Adrenal gland (tissue), 7 donors: ENCODE data around the genes FXYD3, PMIS2, HAUS5 and SYNE4.

GRCh38 chr19:35110869-35111424 lies 4.7 kb upstream of the FXYD3 start:
- PRO-cap, 3 experiments: no peak in any of the 3 experiments
- RAMPAGE, long total RNA, 4 experiments: no peak in any of the 4 experiments
- RRBS: no CpG with 5 or more reads among the region's 10 CpGs

DNA sequence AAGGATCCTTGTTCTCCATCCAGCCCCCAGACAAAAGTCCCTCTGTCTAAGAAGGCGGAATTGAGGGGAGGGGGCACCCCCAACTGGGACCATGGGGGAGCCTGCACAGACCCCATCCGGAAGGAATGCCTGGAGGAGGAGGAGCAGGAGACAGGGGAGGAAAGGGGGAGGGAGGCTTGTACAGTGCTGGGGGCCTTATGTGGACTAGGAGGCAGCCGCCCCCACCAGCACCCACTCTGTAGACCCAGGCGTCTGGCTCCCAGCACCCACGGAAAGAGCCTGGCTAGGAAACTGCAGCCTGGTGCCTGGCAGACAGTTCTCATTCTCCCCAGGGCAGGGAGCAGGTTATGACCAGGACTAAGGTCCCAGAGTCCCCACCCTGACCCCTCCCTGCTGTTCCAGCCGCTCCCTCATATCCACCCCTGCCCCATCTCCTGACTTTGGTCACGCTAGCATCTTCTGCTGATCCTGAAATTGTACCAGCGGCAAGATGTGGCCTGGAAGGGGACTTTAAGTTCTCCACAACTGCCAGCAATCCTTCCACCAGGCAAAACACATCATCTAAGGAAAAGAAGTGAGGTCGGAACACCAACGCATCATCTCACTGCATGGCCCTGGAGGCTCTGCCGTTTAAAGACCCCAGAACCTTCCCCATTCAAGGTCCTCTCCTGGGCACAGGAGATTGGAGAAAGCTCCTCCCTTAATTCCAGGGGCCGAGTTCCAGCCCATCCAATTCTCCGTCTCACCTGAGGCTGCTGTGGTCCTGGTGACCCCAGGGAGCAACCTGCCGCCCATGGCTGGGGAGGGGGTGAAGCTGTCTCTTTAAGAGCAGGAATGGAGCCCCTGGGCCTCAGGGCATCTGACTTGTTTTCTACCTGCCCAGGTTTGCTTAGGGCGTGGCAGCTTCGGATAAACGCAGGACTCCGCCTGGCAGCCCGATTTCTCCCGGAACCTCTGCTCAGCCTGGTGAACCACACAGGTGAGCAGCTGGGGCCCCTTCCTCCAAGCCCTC lies at the start of gene FXYD3:
FXYD3 (plus strand) TSS at position 443 of the 1,012 bp plus-strand sequence.
- PRO-cap, 3 experiments: no peak in any of the 3 experiments
- RAMPAGE, long total RNA, 4 experiments: no peak in any of the 4 experiments
- RRBS: no CpG with 5 or more reads among the region's 20 CpGs

DNA sequence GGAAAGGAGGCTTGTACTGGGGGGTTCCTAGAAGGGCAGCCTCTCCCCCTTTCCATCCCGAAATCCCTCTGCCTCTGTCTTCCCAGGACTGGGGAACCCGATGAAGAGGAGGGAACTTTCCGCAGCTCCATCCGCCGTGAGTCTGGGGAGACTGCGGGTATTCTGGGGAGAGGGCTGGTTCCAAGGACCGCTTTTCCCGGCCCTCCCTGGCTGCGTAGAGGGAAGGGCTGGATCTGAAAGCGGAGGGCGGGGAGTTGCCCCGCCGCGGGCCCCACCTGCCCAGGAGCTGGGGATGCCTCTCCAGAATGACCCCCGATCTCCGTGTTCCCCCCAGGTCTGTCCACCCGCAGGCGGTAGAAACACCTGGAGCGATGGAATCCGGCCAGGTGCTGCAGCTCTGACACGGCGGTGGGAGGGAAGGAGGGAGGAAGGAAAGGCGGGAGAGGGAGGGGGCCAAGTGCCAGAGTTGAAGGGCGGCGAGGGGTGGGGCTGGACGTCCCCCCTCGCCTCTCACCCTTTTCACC lies 607 bp upstream of the FXYD7 start:
- PRO-cap, 3 experiments: no peak in any of the 3 experiments
- RAMPAGE, long total RNA, 4 experiments: no peak in any of the 4 experiments
- RRBS: no CpG with 5 or more reads among the region's 27 CpGs

GRCh38 chr19:35154114-35154445 lies 455 bp upstream of the FXYD5 start:
- PRO-cap, 3 experiments: no peak in any of the 3 experiments
- RAMPAGE, long total RNA, 4 experiments: no peak in any of the 4 experiments
- RRBS: 2% methylated on average over 2 of the region's 10 CpGs

- PRO-cap, 3 experiments: peak in 2 of 3 experiments; most common plus-strand start chr19:35211743 (in 1); most common minus-strand start chr19:35212065 (in 2)
- RAMPAGE, long total RNA, 4 experiments: no peak in any of the 4 experiments
- RRBS: no CpG with 5 or more reads among the region's 14 CpGs
Measured at GRCh38 chr19:35211555-35212571, 16.7 kb downstream of the FAM187B start.

- PRO-cap, 3 experiments: peak in 3 of 3 experiments; most common plus-strand start chr19:35268606 (in 3); most common minus-strand start chr19:35268429 (in 2)
- RAMPAGE, long total RNA, 4 experiments: no peak in any of the 4 experiments
- RRBS: under 1% methylated on average over 22 of the region's 76 CpGs
Measured at GRCh38 chr19:35268318-35268771, 417 bp upstream of the USF2 start.

DNA sequence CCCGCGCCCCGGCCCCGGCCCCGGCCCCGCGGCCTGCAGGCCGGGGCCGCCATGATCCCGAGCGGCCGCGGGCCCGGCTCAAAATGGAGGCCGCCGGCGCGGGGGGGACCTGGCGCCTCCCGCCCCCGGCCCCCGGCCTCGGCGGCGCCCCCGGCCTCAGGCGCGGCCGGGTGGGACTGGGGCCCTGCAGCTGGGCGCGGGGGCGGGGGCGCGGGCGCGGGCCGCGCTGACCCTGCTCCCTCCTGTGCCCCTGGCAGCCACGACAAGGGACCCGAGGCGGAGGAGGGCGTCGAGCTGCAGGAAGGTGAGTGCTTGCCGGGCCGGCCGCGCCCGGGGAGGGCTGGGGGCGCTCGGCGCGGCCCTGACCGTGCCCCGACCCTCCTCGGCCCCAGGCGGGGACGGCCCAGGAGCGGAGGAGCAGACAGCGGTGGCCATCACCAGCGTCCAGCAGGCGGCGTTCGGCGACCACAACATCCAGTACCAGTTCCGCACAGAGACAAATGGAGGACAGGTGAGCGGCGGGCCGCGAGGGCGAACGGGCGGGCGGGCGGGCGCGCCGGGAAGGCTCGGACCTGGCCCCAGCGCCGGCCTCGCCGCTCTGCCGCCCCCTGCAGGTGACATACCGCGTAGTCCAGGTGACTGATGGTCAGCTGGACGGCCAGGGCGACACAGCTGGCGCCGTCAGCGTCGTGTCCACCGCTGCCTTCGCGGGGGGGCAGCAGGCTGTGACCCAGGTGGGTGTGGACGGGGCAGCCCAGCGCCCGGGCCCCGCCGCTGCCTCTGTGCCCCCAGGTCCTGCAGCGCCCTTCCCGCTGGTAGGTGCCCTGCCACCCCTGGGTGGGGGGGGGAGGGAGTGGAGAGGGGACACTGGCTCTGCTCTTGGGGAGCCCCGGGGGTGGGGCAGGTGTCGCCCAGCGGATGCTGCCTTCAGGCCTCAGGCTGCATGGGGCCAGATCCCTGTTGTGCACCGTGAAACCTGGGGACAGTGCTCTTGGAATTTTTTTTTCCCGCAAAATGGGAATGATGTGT lies 741 bp downstream of the USF2 start:
- PRO-cap, 3 experiments: peak in 3 of 3 experiments; most common plus-strand start position 499 of the sequence (in 3); most common minus-strand start position 53 of the sequence (in 3)
- RAMPAGE, long total RNA, 4 experiments: start-site peak on the plus strand in 1 of 4 experiments, centred at position 717 of the sequence, 39 reads per replicate
- RRBS: no CpG with 5 or more reads among the region's 106 CpGs

DNA sequence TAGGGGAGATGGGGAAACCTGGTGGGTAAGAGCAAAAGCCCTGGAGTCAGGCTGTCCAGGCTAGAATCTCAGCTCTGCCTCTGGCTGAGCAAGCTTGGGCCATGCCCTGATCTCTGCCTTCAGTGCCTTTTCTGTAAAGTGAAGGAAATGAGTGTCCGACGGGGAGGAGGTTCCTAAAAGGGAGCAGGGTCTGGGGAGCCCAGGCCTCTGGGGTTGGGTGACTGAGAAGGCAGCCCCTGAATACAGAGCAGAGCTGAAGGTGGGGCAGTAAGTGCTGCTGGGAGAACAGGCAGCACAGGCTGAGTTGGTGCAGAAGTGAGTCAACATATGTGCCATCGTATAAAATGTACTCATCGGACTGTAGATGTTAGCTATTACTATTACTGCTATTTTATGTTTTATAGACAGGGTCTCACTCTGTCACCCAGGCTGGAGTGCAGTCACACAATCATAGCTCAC lies 1.1 kb upstream of the HAMP start:
- PRO-cap, 3 experiments: no peak in any of the 3 experiments
- RAMPAGE, long total RNA, 4 experiments: no peak in any of the 4 experiments
- RRBS: no CpG with 5 or more reads among the region's 4 CpGs

- PRO-cap, 3 experiments: peak in 2 of 3 experiments; most common plus-strand start chr19:35310101 (in 2); most common minus-strand start chr19:35309994 (in 2)
- RAMPAGE, long total RNA, 4 experiments: start-site peak on the plus strand in 2 of 4 experiments, at chr19:35309665-35310109 at its widest, 13 to 34 reads per replicate
- RRBS: 16% methylated on average over 5 of the region's 50 CpGs
Measured at GRCh38 chr19:35309494-35310392, 17.8 kb downstream of the MAG start.

DNA sequence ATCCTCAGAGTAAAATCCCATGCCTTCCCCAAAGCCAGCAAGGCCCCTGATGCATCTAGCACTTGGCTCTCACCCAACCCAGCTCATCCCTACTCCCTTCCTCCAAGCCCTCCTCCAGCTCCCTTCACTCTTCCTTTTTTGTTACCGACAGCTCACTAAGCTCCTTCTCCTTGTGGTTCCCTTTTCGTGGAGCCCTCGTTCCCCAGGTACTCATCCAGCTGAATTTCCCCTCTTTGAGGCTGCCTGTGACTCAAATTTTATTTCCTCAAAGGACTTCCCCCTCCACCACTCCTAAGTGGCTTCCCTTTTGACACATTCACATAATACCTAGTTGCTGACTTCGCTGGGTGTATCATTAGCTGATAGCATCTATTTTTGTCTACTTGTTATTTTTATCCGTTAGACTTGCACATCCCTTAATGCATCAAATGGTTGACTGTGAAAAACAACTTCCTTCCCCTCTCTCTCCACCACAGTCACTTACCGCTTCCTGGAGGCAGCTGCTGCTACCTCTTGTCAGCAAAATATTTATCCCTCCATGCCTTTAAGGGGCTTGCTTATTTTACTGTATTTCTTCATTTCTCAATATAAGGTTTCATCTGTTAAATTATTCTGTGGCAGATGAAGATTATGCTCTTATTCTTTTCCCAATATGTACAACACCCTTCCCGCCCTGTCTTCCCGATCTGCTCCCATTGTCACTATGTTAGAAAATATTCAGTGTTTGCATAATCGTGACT lies 14.5 kb downstream of the FFAR2 start:
- PRO-cap, 3 experiments: no peak in any of the 3 experiments
- RAMPAGE, long total RNA, 4 experiments: no peak in any of the 4 experiments
- RRBS: no CpG with 5 or more reads among the region's 9 CpGs

- PRO-cap, 3 experiments: no peak in any of the 3 experiments
- RAMPAGE, long total RNA, 4 experiments: no peak in any of the 4 experiments
- RRBS: no CpG with 5 or more reads among the region's 19 CpGs
Measured at GRCh38 chr19:35501652-35502273, 11.5 kb upstream of the KRTDAP start.

DNA sequence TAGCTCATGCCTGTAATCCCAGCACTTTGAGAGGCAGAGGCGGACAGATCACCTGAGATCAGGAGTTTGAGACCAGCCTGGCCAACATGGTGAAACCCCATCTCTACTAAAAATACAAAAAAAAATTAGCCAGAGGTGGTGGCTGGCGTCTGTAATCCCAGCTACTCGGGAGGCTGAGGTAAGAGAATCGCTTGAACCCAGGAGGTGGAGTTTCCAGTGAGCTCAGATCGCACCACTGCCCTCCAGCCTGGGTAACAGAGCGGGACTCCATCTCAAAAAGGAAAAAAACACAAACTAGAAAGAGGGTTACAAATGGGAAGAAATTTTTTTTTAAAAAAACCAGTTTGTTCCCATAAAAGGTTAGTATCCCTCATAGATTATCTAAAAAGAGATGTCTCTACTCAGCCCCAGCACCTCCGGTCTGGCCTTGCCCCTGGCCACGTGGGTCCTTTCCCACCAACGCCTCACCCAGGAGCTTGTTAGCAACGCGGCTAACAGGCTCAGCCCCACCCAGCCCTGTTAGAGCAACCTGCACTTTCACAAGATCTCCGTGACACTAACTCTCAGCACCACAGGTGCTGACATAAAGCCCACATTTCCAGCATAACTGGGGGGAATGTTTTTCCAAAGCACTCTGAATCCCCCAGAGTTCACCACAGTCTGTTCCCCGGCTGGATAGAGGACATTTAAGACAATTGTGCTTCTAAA lies 4.3 kb downstream of the DMKN start:
- PRO-cap, 3 experiments: no peak in any of the 3 experiments
- RAMPAGE, long total RNA, 4 experiments: no peak in any of the 4 experiments
- RRBS: no CpG with 5 or more reads among the region's 13 CpGs

DNA sequence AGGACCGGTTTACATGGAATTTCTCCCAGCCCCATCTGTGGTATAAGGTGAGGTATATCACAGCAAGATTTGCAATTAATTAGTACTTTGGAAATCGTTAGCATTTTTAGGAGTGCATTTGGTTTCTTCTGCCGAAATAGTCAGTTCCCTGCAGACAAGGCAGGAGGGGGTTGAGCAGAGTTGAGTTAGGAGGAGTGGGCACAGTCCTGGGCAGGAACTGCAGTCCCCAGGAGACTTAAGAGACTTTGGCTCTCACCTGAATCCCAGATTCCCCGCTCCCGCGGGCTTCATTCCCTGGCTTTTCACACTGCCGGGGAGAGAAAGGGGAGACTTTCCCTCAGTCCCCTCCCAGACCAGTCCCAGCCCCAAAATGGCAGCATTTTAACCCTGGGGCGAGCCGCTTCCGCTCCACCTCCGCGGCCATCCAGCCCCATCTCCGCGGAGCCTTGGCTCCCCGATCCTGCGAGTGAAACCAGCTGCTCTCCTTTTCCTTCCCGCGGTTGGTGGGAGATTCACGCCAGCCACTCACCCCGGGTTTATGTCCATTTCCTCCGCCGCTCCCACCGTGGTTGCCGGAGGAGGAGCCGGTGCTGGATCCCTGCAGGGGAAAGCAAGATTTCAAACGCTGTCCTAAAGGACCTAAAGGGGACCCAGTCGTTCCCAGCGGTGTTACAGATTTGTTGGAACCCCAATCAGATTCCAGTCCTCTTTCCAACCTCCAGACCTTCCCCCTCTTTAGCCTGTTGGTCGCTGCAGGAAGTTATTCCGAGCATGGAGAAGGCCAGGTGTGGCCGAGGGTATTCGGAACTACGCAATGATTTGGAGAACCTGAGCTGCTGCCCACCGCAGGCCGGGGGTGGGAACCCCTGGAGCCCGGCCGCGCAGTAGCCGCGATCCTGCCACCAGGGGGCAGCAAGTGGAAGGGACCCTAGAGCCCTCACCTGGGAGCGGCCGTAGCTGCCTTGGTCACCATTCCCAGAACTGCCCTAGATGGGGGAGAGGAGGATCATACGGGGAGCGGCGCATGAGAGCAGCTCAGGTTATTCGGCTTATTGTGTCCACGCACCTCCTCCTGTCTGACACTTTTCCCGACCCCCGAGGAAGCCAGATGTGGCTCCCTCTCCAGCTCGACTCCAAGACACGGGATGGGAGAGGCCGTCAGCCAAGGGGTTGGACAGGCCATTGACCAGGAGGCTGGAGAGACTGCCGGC lies 3.4 kb downstream of the DMKN start:
- PRO-cap, 3 experiments: peak in 2 of 3 experiments; most common plus-strand start position 439 of the sequence (in 2); most common minus-strand start position 868 of the sequence (in 2)
- RAMPAGE, long total RNA, 4 experiments: start-site peak on the minus strand in 4 of 4 experiments, centred at positions 603 to 857 of the sequence, 21 to 375 reads per replicate
- RRBS: 3% methylated on average over 5 of the region's 53 CpGs

DNA sequence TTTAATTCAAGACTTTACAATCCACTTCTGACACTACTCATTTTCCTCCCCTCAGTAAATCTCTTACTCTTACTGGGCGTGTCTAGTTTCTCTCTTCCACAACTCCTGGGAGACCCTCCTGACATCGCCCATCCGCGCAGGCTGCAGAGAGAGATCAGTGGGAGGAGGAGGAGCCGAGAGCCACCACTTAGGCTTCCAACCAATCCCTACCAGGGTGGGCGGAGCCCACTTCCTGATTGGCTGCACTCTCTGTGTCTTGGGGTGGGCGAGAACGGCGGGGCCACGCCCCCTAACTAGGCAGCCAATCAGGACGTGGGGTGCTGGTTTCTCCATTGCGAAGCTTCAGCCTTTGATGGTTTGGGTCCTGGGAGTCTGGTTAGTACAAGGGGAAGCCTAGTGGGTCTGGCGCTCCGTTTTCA lies at the start of gene PMIS2:
PMIS2 (plus strand) TSS at position 367 of the 419 bp plus-strand sequence.
- PRO-cap, 3 experiments: no peak in any of the 3 experiments
- RAMPAGE, long total RNA, 4 experiments: no peak in any of the 4 experiments
- RRBS: no CpG with 5 or more reads among the region's 14 CpGs

DNA sequence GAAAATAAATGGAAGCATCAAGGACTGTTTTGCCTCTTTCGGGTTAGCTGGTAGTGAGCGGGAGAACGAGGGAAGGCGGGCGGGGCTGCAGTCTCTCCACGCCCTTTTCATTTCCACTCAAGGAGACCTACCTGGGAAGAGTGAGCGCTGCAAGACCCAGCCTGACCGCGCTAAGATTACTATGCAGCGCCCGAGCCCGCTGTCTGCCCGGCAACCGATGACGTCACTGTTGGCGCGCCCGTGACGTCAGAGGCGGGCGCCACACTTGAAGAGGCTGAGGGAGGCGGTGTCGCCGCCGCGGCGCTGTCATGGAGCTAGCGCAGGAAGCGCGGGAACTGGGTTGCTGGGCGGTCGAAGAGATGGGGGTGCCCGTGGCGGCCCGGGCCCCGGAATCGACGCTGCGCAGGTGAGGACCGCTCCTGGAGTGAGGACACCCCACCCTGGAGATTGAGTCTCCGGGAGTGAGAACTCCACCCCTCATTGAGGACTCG lies at the start of gene HAUS5:
HAUS5 (plus strand) TSS at position 249 of the 491 bp plus-strand sequence.
- PRO-cap, 3 experiments: peak in 3 of 3 experiments; most common plus-strand start position 249 of the sequence (in 1); most common minus-strand start position 178 of the sequence (in 2)
- RAMPAGE, long total RNA, 4 experiments: start-site peak on the plus strand in 2 of 4 experiments, centred at positions 276 to 278 of the sequence, 56 to 66 reads per replicate
- RRBS: 1% methylated on average over 6 of the region's 42 CpGs

- PRO-cap, 3 experiments: no peak in any of the 3 experiments
- RAMPAGE, long total RNA, 4 experiments: no peak in any of the 4 experiments
- RRBS: no CpG with 5 or more reads among the region's 26 CpGs
Measured at GRCh38 chr19:35719251-35719810, 1.5 kb downstream of the KMT2B start.

- PRO-cap, 3 experiments: no peak in any of the 3 experiments
- RAMPAGE, long total RNA, 4 experiments: no peak in any of the 4 experiments
- RRBS: 95% methylated on average over 5 of the region's 14 CpGs
Measured at GRCh38 chr19:35788074-35788625, 12.8 kb downstream of the ARHGAP33 start.

DNA sequence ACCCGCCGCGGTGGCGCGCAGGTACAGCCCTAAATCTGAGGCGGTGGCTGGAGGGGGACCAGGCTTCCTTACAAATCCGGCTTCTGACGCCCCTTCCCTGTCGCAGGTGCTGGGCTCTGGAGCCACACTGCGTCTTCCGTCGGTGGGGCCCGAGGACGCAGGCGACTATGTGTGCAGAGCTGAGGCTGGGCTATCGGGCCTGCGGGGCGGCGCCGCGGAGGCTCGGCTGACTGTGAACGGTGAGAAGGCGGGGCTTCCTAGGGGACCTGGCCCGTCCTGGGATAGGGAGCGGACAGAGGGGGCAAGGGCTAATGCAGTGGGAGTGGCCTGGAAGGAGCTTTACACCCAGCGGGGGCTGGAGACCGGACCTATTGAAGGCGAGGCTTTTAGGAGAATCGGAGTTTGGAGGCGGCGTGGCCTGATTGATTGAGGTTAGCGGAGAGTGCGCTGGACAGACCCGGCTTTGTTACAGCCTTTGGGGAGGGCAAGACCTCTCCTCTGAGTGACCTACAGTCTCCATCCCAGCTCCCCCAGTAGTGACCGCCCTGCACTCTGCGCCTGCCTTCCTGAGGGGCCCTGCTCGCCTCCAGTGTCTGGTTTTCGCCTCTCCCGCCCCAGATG lies 4.4 kb downstream of the KIRREL2 start:
- PRO-cap, 3 experiments: no peak in any of the 3 experiments
- RAMPAGE, long total RNA, 4 experiments: no peak in any of the 4 experiments
- RRBS: 48% methylated on average over 6 of the region's 40 CpGs

GRCh38 chr19:36008206-36009067 lies at the start of gene SYNE4:
SYNE4 (minus strand) TSS chr19:36008813.
- PRO-cap, 3 experiments: no peak in any of the 3 experiments
- RAMPAGE, long total RNA, 4 experiments: no peak in any of the 4 experiments
- RRBS: 15% methylated on average over 9 of the region's 24 CpGs

DNA sequence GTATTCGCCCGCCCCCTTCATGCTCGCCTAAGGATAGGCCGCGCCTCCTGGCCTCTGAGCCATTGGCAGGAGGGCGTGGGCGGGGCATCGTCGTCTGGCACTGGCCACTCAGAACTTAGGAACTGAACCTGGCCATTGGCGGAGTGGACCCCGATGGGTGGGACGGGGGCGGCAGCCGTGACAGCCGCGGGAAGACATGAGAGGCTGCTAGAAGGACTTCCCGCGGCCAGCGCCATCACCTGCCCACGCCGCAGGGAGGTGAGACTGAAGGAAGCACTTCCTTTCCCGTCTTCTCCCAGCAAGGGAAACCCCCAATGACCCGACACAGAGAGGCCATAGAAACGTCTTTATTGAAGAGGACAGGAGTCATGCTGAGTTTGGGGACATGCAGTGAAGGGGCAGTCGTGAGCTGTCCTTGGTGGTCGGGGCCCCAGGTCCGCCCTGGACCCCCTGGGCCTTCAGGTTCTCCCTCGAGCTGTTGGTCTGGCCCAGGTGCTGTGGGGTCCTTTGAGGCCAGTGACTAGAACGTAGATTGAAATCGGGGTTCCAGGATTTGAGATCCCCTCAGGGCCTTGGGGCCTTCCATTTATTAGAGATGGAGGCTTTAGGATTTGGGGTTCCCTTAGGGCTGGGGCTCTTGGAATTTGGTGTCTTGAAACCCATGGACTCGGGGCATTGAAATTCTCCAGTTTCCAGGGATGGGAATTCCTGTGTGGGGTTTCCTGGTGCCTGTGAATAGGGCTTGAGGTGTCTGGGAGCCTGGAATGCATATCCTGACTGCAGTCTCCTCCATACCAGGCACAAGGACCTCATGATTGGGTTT lies 527 bp upstream of the ALKBH6 start:
- PRO-cap, 3 experiments: peak in 3 of 3 experiments; most common plus-strand start position 210 of the sequence (in 2)
- RAMPAGE, long total RNA, 4 experiments: no peak in any of the 4 experiments
- RRBS: no CpG with 5 or more reads among the region's 31 CpGs